Cardiac septum (tissue), 1 donor: Measurements from ENCODE around the gene PRSS12.

DNA sequence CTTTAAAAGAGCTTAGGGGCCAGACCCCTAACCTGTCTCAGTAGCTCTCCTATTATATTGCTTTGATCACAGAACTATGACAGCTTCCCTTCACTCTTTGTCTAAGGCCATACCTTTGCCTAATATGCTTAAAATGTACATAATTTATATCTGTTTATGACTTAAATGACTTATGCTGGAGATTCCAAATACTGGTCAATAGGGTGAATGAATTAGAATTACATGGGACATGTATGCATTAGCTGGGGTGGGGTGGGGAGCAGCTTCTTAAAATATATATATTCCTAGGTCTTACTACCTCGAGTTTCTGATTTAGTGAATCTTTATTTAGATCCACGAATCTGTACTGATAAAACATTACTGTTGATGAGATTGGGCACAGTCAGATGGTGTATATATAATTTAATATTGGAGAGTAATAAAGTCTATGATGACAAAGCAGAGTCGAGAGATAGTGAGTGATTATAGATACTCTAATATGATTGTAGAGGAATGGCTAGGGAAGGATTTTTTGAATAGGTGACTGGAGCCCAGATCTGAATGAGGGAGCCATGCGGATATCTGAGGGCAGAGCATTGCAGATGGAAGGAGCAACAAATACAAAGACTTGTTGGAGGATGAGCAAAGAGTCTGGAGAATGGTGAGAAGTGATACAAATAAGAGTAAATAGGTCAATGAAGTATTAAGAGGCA is 100.5 kb downstream of the ALPK1 start:
- PRO-cap, result no peak

- PRO-cap, result no peak
Observed at GRCh38 chr4:112432188-112432487, 83.8 kb downstream of the NEUROG2 start.

- PRO-cap, result no peak
Observed at GRCh38 chr4:112705912-112707254, 69.4 kb downstream of the LARP7 start.

GRCh38 chr4:113052484-113053401 is 3.3 kb downstream of the ANK2 start:
- PRO-cap, result no peak

GRCh38 chr4:113214191-113214704 is 164.8 kb downstream of the ANK2 start:
- PRO-cap, result no peak

DNA sequence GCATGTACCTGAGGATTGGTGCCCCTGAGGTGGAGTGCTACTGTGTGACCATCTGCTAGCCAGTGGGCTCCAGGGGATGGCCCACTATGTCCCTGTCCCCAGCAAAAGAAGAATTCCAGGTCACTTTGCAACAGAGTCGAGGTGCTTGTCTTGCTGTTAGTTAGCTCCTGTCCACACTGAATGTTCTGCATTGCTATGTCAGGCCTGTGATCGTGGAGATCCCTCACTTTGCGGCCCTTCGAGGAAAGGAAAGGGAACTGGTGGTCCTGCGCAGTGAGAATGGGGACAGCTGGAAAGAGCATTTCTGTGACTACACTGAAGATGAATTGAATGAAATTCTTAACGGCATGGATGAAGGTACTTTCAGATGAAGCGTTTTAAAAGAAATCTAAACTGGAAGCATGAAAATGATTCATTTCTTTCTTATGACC is 283.4 kb downstream of the ANK2 start:
- PRO-cap, result no peak

- PRO-cap, result no peak
Observed at GRCh38 chr4:113369482-113369851, 320.0 kb downstream of the ANK2 start.

DNA sequence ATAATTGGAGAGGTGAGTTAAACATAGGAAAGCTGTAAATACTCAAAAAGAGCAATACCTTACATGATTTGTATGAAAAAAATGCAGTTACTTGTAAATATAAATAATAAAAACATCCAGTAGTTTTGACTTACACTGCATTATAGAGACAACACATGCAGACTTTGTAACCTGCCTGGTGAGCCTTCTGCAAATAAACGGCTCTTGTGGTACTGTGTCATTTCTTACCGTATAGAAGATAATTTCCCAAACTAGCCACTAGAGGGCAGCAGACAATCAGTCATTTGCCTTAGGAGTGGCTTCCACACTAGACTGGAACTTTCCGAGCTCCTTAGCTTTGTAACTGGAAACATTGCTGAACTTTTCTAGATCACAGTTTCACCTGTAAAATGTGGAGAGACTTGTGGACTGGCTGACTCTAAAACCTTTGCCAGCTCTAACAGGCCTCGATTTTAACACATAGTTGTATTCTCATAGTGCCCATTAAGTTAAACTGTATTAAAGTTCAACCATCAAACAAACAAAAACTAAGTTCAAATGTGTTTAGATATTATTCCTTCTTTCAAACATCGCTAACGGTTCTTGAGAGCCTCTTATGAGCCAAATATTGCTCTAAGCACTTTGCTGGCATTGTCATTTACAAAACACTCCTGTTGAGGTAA is 345.3 kb downstream of the ANK2 start:
- PRO-cap, result no peak

DNA sequence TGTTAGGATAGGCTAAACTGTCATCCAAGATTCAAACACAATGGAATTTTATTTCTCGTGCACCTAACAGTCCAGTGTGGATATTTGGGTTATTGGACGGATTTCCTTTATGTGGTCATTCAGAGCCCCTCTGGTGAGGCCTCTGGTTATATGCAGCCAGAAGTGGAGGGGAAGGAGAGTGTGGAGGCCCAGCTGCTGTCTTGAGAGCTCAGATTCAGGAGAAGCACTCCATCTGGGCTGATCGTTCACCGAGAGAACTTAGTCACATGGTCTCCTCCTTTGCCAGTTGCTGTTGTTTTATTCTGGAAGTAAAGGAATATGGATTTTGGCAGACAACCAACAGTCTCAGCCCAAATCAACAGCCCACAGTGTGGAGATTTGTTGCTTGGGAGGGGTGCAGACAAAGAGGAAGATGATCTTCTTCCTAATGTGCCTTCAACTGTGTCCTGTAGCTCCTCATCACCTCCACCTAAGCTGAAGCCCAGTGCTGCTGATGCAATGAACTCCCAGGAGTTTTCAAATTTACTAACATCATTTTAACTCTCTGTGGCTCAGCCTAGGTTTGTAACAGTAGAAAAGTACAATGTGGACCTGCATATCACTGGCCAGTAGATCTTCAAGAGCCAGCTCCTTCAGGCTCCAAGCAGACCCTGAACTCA is 355.4 kb downstream of the ANK2 start:
- PRO-cap, result no peak

DNA sequence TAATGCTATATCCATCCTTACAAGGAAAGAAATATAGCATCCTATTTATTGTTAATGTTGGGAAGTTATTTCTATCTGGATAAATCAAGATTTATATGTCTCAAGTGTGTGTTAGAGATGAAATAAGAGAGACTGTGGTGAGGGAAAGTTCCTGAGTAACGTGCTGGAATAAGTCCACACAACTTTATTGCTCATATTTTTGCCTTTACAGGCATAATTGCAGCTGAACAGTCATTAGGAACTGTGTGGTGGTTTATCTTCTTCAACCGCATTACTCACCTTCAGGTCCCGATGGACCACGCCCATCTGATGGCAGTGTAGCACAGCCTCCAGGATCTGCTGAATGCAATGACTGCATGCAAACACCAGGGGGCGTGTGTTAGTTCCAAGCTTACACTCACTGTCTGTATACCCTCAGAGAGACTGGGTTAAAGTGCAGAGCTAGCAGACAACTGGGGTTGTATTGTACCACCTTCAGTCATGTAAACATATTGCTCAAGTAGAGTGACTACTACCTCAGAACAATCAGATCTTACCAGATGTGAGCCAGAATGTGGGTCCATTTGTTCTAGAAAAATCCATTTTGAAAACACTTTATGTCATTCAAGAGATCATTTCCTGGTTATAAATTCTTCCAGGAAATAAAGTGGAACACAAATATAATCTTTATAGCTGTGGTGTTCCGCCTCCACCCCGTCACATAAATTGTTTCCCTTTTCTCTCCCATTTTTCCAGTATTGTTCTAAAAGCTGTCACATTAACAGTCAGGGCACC is 214.0 kb downstream of the CAMK2D start:
- PRO-cap, result bidirectional peak, plus-strand start at position 417 of the sequence, minus-strand start at position 300 of the sequence

DNA sequence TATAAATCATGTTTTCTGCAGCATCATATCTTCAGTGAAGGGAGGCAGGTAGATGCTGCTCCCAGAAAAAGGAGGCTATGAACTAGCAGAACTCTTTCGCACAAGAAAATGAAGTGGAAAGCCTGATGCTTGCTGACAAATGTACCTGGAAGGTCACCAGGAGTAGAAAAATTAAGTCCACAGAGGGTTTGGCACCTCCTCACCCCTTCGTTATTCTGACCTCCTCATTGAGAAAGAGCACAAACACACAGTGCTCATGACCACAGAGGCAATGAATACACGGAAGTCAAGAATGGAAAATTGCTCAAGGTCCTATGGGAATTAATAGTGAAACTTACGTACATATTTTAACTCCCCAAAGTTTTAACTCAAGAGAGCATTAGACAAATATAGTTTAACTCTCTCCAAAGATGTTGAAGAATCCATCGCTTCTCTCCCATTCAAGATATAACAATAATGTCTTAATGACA is 83.6 kb upstream of the CAMK2D start:
- PRO-cap, result no peak

DNA sequence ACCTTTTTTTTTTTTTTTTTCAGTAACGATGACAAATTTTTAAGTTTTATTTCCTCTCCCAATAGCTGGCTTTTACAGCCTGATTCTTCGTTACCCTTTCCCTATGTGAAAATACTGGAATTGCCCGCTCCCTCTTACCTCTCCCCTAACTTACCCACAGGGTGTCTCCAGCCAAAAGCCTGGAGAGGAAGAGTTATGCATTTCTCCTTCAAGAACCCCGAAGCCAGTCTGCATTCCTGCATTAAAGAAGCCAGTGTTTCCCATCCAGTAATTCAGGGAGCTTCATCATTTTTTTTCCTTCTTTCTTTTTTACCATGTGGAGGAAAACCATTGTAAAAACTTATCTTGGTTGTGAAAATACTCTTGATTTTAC is 749 bp upstream of the ARSJ start:
- PRO-cap, result no peak

DNA sequence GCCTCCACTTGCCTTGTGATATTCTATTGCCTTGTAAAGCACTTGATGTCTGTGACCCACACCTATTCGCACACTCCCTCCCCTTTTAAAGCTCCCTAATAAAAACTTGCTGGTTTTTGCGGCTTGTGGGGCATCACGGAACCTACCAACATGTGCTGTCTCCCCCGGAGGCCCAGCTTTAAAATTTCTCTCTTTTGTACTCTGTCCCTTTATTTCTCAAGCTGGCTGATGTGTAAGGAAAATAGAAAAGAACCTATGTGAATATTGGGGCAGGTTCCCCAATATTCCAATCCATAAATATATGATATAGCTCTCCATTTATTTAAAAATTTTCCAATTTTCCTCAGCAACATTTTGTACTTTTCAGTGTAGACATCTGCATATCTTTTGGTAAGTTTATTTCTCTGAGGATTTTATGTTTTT is 114.3 kb upstream of the NDST3 start:
- PRO-cap, result no peak

- PRO-cap, result no peak
Observed at GRCh38 chr4:118313052-118313660, 39.6 kb downstream of the PRSS12 start.

DNA sequence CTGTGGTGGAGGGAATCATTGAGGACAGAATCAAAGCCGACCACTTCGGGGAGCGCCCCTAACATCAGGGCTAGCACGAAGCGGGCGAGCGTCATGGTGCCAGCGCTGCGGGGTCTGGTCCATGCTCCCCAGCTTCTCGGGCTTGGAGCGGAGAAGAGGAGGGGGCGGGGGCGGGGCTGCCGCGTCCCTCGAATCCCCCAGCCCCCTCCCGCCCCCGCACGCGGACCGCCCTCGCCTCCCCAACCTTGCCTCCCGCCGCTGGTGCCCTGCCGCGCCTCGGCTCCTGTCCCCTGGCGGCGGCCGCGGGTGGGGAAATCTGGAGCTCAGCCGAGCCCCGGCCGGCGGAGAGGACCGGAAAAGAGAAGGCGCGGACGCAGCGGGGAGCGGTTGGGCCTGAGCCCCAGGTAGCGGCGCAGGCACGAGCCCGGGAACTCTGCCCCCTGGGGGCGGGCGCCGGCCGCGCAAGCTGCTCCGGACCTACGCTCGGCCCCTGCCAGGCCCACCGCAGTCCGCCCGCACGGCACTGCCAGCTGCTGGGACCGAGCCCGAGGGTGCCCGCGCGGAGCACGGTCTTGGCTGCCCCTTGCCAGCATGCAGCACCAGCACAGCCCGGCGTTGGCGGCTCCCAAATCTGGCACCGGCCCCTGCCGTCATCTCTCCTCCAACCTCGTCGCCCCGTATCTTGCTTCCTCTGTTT is at the start of gene PRSS12:
Gene PRSS12, minus strand, starts transcription at position 378 of the 697 bp plus-strand sequence.
- PRO-cap, result no peak

- PRO-cap, result unidirectional peak, plus-strand start at chr4:118758157
Observed at GRCh38 chr4:118757787-118758450, 72.7 kb downstream of the METTL14 start.

DNA sequence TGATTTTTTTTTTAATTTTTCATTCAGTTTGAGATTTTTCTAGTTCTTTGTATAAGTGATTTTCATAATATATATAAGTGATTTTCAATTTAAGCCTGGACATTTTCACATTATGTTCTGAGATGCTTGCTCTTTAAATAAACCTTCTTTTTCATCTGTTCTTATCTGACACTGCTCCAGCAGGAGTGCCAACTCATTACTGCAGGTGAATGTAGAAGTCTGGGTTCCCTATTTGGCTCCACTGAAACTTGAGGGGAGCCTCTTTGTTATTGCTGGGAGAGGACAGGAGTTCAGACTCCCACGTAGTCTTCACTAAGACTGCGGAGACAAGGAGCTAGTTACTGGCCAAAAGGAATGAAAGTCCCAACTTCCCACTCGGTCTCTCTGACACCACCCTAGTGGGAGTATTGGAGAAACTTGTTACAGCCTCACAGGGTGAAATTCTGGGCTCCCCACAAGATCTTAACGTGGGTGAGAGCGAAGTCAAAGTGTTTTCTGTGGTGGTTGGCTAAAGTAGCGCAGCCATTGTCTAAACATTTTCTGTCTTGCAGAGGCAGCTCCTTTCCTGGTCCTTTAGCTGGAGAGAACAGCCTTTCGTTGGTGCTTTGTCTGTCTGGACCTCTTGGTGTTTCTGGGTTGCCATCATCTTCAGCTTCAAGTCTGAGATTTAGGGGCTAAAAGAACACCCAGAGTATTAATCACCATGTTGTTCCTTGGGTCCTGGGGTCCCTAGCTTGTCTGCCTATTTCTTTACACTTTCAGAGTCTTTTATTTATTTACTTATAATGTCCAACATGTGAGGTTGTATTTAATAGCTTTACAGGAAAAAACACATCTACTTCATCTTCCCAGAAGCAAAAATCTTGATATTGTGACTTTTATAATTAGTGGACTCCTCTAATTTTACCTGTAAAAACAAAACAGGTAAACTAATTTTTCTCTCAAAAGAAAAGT is 13.6 kb downstream of the MYOZ2 start:
- PRO-cap, result unidirectional peak, plus-strand start at position 486 of the sequence

- PRO-cap, result no peak
Observed at GRCh38 chr4:119283046-119284207, 17.0 kb downstream of the C4orf3 start.

DNA sequence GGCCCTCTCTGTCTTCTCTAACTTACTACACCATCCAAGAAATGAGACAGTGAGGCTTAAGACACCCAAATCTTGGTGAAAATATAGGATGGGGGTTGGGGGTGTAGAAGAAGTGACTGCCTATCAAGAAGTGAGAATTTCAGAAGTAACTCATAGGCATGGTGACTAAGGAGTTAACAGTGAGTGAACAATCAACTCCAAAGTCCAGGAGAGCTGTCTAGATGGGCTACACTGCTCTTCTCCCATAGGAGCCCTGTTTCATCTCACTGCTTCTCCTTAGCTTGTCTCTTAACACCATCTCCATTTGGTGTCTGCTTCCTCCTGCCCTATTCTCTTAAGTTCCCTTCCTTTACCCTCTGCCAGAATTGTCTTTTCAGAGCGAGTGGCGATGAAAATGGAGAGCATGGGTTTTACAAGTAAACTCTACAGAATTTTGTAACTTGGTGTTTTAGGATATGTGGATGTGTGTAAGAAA is 1.2 kb downstream of the C4orf3 start:
- PRO-cap, result no peak

GRCh38 chr4:119524980-119525722 is 103.5 kb downstream of the PDE5A start:
- PRO-cap, result no peak